HL-60 (cell line): ENCODE results near the genes CCDC93 and PTPN4.

- RRBS, result no CpG with 5 or more reads among the region's 4 CpGs
Measured at GRCh38 chr2:113578641-113578896, 48.5 kb upstream of the RABL2A start.

DNA sequence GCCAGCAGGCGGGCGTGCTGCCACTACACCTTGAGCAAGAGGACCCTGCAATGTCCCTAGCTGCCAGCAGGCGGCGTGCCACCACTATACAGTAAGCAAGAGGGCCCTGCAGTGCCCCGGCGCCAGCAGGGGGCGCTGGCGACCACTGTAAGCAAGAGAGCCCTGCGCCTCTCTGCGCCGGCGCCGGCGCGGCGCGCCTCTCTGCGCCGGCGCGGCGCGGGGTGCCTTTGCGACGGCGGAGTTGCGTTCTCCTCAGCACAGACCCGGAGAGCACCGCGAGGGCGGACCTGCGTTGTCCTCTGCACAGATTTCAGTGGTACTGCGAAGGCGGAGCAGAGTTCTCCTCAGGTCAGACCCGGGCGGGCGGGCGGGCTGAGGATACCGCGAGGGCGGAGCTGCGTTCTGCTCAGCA is 25.0 kb upstream of the RABL2A start:
- RRBS, result over 99% methylated on average over 8 of the region's 42 CpGs

DNA sequence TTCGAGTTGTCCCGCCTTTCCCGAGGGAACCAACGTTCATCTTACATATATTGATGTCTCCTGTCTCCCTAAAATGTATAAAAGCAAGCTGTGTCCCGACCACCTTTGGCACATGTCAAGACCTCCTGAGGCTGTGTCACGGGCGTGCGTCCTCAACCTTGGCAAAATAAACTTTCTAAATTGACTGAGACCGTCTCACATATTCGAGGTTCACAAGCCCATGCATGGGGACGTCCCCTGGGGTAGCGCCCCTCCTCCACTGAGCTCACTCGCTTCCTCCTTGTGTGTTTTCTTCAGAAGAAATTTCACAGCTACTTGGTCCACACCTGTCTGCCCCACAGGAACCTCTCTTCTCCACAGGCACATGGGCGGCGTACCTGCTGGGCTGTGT is 567 bp upstream of the RABL2A start:
- RRBS, result no CpG with 5 or more reads among the region's 15 CpGs

DNA sequence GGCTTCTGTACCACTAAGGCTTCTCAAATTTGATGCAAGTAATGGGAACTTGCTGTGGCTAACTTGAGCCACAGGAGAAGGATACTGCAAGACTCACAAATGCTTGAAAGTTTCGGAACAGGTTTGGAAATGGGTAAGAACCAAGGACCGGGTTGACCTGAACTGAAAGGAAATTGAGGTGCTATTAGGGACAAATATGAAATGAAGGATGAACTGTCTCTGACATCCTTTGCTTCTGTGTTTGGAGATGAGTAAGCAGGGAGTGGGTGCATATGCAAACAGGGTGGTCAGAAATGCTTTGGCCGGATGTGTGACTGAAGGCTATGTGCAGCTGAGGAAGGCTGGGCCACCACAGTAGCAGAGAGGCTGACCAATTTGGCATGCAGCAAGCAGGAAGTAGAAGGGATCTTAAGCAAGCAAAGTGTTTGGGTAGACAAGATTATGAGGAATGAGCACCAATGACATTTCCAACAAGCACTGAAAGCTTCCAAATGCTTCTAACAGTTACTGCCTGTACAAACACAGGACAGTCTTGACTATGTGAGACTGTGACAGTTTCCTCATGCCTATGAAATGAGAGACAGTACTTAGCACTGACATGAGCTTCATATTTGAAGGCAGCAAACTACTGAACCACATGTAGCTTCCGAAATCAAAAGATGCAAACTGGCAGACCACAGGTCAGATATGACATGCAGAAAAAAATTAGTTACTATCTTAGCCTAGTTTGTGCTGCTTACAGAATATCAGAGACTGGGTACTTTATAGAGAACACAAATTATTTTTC is 3.4 kb upstream of the ACTR3 start:
- RRBS, result no CpG with 5 or more reads among the region's 4 CpGs

DNA sequence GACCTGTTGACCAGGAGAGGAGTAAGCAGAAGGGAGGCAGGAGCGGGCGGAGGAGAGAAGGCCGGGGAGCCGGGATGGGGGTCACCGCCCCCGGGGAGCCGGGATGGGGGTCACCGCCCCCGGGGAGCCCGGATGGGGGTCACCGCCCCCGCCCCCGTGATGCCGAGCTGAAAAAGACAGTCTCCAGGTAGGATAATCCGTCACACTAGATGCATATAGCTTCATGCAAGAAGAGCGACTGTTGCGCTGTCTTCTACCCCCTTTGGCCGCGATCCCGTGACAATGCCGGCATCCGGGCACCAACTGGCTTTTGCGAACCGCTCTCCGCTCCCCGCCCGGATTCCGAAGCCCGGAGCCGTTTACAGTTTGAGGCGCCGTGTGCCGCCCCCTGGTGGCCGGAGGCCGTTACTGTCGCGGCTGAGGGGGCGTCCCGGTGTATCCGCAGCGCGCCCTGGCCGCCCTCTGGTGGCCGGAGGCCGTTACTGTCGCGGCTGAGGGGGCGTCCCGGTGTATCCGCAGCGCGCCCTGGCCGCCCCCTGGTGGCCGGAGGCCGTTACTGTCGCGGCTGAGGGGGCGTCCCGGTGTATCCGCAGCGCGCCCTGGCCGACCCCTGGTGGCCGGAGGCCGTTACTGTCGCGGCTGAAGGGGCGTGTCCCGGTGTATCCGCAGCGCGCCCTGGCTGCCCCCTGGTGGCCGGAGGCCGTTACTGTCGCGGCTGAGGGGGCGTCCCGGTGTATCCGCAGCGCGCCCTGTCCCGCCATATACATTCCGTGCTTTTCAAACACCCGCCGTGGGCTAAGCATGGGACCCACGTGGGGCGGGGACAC is 89.6 kb downstream of the ACTR3 start:
- RRBS, result 92% methylated on average over 16 of the region's 87 CpGs

GRCh38 chr2:117205332-117205819 is 609.1 kb upstream of the DDX18 start:
- RRBS, result no CpG with 5 or more reads among the region's 3 CpGs

DNA sequence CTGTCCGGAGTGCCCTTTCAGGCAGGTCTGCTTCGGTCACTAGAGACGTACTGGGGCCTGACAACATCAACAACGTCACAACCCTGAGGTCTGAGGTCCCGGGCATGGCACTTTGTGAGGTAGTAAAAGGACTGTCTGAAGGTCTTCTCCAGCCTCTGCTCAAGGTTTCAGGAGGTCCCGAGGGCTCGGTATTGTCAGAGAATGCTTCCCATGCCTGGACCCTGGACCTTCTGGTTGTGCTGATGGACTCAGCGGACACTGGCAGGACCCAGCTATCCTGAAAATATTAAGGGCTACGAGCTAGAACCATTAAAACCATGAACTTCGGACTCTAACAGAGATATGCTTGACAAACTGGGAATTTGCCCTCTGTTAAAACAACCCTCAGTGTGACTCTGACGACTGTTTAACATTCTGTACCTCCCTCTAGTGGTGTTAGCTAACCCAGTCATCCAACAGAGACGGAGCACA is 96.6 kb downstream of the CCDC93 start:
- RRBS, result 98% methylated on average over 4 of the region's 12 CpGs

- RRBS, result 2% methylated on average over 27 of the region's 63 CpGs
Measured at GRCh38 chr2:118013725-118014346, at the start of gene CCDC93. TSS of gene CCDC93 (minus strand) at chr2:118014070.

GRCh38 chr2:118224955-118225326 is 136.7 kb downstream of the INSIG2 start:
- RRBS, result no CpG with 5 or more reads among the region's 13 CpGs

- RRBS, result 6% methylated on average over 15 of the region's 33 CpGs
Measured at GRCh38 chr2:118774242-118774811, 73.1 kb downstream of the EN1 start.

DNA sequence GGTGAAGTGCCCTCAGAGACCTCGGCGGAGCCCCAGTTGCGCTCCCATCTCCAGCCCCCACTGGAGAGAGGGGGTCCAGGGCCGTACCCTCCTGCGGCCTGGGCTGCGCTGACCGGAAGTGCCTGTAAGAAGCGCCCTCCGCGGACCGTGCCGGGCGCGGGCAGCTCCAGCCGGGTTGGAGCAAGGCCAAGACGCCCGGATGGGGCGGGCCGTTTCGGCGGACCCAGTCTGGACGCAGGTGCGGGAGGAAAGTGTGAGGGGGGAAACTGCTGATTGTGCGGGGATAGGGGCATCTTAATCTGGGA is 11.5 kb downstream of the EN1 start:
- RRBS, result 39% methylated on average over 6 of the region's 24 CpGs

GRCh38 chr2:118974072-118974632 is 32.2 kb downstream of the MARCO start:
- RRBS, result no CpG with 5 or more reads among the region's 9 CpGs

DNA sequence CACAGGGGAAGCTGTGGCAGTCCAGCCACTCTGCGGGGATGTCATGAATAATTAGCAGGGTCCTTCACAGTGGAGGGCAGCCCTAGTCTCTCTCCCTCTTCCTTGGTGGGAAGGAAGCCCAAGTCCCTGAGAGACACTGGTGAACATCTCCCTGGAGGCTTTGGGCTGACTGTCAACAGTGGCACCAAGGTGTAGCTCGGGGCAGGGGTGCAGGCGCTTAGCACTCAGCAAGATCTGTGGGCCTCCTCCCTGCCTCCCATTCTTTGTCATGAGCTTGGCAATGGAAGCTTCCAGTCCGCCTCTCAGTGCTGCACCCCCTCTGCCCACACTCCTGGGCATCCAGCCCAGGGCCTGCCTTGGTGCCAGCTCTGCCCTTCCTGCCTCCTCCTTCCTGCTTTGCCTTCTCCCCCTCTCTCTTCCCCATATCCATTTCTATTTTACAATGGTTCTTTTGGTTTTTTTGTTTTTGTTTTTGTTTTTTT is 59.4 kb downstream of the STEAP3 start:
- RRBS, result no CpG with 5 or more reads among the region's 4 CpGs

DNA sequence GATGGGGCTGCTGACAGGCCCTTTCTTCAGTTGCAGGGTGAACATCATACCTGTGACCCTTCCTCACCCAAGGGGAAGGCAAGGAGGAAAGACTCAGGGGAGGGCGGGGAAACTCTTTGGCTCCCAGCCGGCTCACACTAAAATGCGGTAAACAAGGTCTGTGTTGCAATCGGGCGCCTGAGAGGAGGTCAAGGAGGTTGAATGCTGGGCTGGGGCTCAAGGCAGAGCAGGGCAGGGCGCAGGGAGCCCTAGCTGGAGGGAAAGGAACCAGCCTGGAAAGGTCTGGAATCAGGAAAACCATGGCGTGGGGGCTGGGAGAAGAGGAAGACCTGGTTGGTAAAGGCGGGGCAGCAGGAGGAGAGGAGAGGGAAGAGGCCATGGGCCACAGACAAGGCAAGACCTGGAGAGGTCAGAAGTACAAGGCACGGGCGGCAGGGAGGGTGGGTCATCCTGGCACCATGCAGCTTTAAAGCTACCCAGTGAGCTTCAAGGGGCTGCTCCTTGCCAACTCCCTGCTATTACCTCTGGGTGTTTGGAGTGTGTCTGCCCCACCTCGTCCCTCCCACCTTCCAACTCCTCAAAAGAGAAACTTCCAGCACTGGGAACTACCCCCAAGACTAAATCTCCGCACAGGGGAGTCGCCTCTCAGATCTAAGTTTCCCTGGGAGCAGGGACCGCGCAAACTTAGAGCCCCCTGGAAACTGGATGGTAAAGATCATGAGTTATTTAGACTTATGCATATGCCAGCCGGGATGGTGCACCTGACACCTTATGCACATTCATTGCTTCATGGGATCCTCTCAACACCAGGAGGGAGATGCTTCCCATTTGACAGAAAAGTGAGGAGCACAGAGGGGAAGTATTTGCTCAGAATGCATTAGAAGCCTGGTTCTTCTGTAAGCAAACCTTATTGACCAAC is 4.6 kb upstream of the TMEM37 start:
- RRBS, result no CpG with 5 or more reads among the region's 16 CpGs

DNA sequence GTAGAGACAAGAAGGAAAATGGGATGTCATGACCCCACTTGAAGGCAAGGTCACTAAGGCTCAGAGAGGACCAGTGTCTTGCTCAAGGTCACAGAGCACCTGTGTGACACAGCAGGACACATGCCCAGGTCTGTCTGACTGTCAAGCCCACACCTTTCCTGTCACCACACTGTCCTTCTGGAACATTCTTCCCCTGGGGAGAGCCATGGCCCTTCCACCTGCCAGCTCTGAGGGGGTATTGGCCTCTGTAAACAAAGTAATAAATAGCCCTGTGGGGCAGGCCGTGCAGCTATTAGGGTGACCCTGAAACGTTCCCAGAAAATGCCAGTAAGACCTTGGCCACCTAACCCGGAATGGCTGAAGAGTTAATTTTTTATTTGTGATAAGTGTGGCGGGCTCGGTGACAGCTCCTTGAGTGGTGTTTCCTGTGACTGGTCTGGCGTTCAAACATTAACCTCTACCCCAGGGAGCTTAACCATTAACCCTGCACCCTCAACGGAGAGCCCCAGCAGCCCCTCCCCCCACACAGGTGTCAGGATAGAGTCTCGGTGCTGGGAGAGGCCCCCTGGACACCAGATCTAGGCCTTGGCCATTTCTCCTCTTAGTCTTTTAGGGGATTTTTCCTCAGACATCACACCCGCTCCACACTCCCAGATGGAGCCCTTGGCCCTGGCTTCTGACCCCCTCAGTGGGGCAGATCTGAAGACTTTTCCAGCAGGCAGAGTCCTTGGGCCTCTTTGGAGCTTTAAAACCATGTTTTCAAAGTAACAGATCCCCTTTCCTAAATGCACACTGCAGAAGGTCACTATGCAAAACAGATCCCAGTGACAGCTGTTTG is 36.7 kb downstream of the SCTR start:
- RRBS, result no CpG with 5 or more reads among the region's 9 CpGs

GRCh38 chr2:119523153-119523772 is 1.0 kb downstream of the SCTR start:
- RRBS, result no CpG with 5 or more reads among the region's 17 CpGs

GRCh38 chr2:119596564-119597056 is 52.4 kb downstream of the CFAP221 start:
- RRBS, result no CpG with 5 or more reads among the region's 7 CpGs

GRCh38 chr2:119699179-119699900 is 20.3 kb downstream of the TMEM177 start:
- RRBS, result no CpG with 5 or more reads among the region's 12 CpGs

DNA sequence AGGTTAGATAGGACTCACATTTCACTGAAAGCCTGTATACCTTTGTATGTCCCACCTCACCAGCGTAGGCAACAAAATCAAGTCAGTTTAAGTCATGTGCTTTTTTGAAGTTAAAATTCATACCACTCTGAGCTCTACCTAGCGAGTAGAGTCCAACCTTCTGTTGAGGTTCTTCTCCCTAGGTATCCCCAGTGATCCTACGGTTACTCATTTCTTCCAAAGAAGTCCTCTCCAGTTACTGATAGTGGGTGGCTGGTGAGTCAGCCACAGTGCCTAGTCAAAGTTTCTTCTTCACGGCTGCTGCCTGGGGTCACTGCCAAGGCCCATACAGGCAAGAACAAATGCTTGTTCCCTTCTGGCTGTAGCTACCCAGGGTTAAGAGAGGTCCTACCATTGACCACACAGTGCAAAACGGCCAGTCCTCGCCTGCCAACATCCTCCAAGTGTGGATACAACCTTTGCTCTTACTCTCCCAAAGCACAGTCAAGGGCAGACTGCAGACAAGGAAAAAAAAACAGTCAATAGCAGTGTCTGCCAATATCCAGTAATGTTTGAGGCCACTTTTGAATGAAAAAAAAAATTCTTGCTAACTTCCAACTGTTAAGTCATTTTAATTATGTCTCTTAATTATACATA is 2.9 kb upstream of the PTPN4 start:
- RRBS, result no CpG with 5 or more reads among the region's 6 CpGs

GRCh38 chr2:119759247-119760616 is at the start of gene PTPN4:
TSS of gene PTPN4 (plus strand) at chr2:119759922.
- RRBS, result 3% methylated on average over 37 of the region's 97 CpGs